Measurements from ENCODE around the genes OR6J1, PRMT5 and PPP1R3E.

DNA sequence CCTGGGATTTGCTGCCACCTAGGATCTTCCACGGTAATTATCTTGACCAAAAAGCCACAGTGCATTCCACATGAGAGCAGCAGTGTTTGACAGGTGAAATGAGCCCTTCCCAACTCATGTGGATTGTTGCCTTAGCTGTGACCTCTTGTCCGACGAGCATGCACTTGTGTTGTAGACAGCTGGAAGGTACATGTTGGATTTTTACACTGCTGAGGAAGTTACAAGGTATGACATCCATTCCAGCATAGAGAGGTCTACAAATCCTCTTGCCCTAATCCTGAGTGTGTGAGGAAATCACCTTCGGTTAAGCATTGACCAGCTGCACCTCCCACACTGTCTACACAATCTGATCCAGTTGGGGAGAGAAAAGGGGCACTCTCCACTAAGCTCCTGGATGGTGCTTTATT, at the start of gene OR6J1:
TSS of gene OR6J1 (minus strand) at position 209 of the 407 bp plus-strand sequence.
- RRBS = no CpG with 5 or more reads among the region's 4 CpGs

GRCh38 chr14:22650781-22651317, 6.7 kb upstream of the OR6J1 start:
- RRBS = no CpG with 5 or more reads among the region's 4 CpGs

- RRBS = 3% methylated on average over 18 of the region's 84 CpGs
Observed at GRCh38 chr14:22836781-22837752, 682 bp downstream of the MMP14 start.

DNA sequence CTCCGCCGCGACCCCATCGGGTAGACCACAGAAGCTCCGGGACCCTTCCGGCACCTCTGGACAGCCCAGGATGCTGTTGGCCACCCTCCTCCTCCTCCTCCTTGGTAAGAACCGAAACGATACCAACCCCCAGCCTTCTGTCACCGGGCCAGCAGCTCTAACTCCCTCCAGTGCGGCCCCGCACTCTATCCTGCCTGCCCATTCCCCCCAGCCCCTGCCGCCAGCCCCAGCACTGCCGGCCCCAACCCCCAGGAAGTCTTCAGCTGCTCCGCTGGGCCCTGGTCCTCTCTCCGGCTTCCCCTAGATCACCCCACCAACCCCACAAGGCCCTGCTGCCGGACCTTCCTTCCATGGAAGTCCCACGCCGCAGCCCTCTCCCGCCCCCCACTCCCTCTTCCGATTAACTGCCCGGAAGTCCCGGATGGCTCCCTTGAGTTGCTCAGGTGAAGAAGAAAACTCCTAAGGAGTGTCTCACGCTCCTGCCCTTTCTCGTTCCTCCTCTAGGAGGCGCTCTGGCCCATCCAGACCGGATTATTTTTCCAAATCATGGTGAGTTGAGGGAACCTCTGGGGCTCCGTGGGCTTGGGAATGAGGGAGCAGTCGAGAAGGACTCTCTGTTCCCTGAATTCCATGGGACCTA, 814 bp downstream of the LRP10 start:
- RRBS = 5% methylated on average over 23 of the region's 28 CpGs

GRCh38 chr14:22881689-22882367, 1.2 kb upstream of the REM2 start:
- RRBS = no CpG with 5 or more reads among the region's 6 CpGs

GRCh38 chr14:22883413-22884446, 708 bp downstream of the REM2 start:
- RRBS = 46% methylated on average over 1 of the region's 10 CpGs

- RRBS = no CpG with 5 or more reads among the region's 11 CpGs
Observed at GRCh38 chr14:22887214-22887799, 4.3 kb downstream of the REM2 start.

GRCh38 chr14:22928804-22930070, at the start of gene PRMT5:
TSS of gene PRMT5 (minus strand) at chr14:22929376.
- RRBS = 2% methylated on average over 8 of the region's 55 CpGs

DNA sequence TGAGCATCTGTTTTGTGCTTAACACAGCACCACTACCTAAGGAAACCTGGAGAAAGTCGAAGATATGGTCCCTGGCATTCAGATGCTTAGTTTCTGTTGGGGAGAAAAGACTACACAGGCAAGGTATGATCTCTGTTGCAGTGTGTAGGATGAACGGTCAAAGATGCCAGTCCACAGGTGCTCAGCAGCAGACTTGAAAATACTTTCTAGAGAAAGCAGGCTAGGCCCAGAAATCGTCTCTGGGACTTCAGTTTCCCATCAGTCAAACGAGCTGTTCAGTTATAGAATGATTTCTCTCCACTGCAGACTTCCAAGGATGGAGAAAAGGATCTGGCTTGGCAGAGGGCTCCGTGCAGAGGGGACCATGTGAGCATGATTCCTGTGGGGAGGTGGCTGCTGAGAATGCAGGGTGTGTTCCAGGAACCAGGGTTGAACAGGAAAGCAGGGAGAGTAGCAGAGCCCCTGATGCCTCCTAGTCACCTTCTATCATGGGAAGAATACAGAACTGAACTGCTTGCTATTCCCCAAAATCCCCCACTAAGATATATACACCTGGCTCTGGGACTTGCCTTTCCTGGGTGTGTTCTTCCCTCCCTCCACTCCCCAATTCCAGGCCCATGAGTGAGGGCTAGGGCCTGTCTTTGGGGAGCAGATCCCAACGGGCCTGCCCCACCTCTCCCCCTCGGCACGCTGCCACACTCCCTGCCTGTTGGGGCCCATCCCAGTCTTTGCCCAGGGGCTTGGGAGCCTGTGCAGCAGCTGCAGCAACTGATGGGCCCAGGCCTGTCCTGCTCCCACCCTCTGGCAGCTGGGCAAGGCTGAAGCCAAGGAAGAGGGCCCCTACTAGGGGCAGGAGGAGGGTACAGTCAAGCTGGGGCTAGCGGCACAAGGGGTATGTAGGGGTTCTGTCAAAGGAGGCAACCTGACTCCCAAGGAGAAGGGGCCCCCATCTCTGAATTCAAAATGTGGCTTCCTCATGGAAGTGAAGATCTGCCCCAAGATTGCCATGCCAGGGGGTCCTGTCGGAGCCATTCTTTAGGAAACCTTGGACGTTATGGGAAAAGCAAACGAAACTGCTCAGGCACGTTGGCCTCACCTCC, 3.3 kb downstream of the AJUBA start:
- RRBS = no CpG with 5 or more reads among the region's 13 CpGs

- RRBS = no CpG with 5 or more reads among the region's 5 CpGs
Observed at GRCh38 chr14:23022801-23023477, 11.8 kb downstream of the PSMB5 start.

DNA sequence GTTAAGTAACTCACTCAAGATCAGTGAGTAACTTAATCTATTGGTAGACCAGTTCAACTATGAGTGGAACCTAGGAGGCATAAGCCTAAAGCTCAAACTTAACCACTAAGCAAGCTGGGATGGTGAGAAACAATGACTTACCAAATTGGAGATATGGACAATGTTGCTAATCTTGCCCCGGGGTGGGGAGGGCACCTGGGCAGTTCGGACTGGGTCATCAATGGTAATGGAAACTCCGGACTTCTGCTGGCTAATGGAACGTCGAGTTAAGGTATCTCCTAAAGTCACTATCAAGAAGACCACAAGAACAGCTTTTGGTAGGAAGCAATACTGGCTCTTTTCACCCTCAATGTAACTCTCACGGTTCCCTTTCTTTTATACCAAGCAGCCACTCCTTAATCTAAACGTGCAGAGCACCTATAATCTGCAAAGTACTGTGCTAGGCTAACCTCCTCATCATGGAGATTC, 5.5 kb upstream of the CDH24 start:
- RRBS = 85% methylated on average over 3 of the region's 7 CpGs

- RRBS = no CpG with 5 or more reads among the region's 10 CpGs
Observed at GRCh38 chr14:23089763-23090253, 5.1 kb downstream of the ACIN1 start.

DNA sequence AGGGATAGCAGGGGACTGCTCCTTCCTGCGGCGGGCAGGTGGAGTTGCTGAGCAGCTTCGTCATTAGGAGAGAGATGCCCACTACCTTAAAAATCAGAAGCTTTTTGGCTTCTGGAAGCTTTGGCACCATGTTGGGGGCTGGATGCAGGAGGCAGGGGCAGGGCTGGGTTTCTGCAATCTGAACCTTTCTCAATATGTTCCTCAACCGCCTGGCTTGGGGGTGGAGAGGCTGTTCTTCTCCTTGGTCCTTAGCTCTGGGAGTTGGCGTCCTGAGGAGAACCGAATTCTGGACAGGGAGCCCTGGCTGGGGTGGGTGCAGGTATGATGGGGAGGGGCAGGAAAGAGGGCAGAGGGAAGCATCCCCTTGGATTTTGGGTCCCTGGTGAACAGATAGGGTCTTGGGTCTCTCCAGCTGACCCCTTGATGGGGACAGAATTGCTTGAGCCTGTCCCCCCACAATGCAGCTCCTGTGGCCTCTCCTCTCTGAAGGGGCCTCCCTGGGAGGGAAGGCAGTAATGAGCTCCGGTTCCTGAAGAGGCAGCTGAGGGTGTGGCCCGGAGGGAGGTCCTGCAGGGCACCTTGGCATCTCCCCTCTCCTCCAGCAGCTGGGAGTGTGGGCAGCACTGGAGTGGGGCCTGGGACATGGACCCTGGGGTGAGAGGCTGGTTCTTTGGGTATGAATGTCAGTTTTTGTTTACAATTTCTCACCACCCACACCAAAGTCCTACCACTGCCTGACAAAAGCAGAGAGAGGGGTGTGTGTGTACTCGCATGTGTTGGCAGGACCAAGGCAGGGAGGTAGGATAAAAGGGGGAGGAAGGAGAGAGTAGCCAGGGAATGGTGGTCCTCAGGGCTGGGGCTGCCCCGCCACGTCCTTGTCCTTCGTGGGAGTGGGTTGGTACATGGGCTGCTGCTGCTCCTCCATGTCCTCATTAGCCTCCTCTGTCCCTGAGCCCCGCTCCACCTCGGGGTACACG, 7.6 kb upstream of the CEBPE start:
- RRBS = no CpG with 5 or more reads among the region's 15 CpGs

- RRBS = no CpG with 5 or more reads among the region's 10 CpGs
Observed at GRCh38 chr14:23137240-23137959, 18.3 kb upstream of the CEBPE start.

DNA sequence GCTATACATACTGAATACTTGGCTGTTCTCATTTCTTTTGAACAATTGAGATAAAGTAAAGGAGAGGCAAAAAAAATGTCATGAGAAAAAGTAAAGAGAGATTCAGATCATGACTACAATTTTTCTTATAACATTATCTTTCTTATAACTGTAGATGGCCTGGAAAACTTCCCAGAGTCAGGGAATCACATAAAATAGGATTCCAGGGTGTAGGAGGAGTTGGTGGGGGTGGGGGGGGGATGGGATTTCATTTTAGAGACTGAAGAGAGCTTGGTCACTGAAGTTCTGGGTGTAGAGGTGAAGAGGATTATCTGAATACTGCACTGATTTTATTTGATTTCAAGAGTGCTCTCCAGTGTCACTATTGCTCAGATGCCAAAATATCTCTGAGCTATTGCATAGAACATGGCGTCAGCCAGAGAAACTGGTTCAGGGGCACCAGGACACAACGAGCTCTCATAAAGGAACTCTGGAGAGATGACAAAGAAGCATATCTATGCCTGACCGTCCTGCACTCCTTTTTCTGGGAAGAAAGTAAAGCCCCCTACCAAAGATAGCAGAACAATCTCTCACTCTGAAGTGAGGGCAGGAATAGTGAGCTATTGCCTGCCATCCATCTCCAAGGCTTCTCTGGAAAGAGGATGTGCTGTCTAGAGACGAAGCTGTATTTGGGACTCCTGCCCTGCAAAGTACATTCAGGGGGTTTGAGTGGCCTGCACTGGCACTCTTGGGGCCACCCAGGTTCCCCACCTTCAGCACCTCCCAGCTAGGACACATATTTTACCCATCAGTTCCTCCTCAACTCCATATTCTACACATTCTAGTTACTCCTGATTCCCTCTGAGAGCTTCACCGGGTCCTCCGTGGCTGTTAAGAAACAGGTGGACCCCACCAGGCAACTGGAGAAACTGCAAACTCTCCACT, 2.0 kb downstream of the SLC7A8 start:
- RRBS = no CpG with 5 or more reads among the region's 6 CpGs

GRCh38 chr14:23302057-23302592, 534 bp downstream of the PPP1R3E start:
- RRBS = 2% methylated on average over 31 of the region's 63 CpGs

DNA sequence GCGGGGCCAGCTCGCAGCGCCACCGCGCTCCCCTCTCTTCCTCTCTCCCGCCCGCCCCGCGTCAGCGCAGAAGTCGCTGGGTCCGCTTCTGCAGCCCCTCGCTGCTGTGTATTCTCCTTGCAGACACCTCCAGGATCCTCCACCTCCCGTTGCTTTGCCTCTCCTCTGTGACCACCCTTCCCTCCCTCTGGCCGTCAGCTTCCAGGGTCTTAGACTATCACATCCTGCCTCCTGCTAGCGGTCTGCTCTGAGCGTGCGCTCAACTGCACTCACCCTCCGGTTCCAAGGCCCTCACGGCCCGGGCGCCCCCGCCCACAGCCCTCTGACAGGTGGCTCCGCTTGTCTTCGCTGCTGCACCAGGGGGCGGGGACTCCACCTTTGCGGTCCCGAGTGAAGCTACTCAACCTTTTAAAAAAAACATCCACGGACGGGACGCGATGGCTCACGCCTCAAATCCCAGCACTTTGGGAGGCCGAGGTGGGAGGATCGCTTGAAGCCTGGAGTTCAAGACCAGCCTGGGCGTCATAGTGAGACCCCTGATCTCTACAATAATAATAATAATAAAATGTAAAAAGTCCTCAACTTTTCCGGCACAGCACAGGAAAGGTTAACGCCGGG, at the start of gene PPP1R3E:
TSS of gene PPP1R3E (minus strand) at position 267 of the 618 bp plus-strand sequence.
- RRBS = no CpG with 5 or more reads among the region's 39 CpGs

GRCh38 chr14:23305830-23306161, 837 bp upstream of the BCL2L2 start:
- RRBS = no CpG with 5 or more reads among the region's 1 CpG

- RRBS = 76% methylated on average over 10 of the region's 19 CpGs
Observed at GRCh38 chr14:23307454-23308287, 1.0 kb downstream of the BCL2L2 start.

Data from epidermal melanocyte (primary cell).